ENCODE measurements around the genes RAB19, ADCK2, MRPS33, TMEM178B, AGK and CLEC5A.

GRCh38 chr7:140213664-140214709, 37.2 kb upstream of the KDM7A start:
- PRO-cap = unidirectional peak, minus-strand start at chr7:140213991; bidirectional peak, plus-strand start at chr7:140214659, minus-strand start at chr7:140214463
- RAMPAGE, long total RNA, 5 experiments = no peak in any of the 5 experiments
- RRBS = no CpG with 5 or more reads among the region's 6 CpGs

DNA sequence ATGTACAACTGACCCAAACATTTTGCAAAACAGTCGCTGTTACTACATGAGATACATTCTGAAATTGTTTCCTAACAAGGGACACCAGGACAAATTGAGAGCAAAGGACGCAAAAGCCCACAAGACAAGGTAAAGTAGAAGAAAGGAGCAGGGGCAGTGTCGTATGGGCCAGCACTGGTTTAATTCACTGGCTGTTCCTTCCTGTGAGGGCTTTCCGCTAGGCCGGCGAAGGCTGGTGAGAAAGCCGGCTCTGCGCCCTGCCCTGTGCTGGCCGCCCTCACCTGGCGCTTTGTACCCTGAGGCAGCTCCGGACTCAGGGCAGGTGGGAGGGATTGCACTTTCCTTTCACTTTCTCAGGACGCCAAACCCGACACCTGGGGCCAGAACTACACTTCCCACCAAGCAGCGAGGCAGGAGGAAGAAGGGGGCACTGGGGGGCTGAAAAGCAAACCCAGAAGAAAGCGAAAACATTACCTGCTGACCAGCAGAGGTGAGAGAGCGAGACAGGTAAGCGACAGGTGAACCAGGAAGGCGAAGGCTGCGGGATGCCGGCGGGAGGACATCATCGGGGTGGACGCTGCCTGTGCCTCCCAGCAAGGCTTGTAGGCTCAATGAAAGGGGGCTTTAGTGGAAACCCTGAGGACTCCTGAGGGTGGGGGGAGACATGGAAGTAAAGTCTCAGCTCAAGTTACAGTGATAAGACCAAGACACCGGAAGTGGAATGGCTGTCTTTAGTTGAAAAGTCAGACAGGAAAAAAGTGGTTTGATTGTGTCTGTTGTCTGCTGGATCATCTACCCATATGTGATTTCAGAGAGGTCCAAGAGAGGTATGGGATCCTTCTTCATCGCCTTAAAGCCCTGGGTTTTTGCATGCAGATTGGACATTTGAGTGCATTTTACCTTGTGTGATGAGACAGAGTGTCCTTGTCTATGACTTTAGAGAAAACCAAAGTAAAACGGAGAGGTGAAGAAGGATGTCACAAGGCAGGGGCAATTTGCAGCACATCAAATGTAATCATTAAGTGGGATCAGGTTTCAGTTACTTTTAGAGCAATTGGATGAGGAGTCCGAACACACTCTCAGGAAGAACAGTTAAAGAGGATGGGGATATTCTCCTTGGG, at the start of gene RAB19:
Gene RAB19, plus strand, starts transcription at position 348 of the 1,121 bp plus-strand sequence.
- PRO-cap = no peak
- RAMPAGE, long total RNA, 5 experiments = start-site peak on the plus strand in 1 of 5 experiments, centred at position 417 of the sequence, 30 reads per replicate
- RRBS = 4% methylated on average over 5 of the region's 27 CpGs

DNA sequence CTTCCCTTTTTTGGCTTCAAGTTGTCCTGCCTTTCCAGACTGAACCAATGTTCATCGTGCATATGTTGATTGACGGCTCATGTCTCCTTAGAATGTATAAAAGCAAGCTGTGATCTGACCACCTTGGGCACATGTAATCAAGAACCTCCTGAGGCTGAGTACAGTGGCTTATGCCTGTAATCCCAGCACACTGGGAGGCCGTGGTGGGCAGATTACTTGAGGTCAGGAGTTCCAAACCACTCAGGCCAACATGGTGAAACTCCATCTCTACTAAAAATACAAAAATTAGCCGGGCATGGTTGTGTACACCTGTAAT, 9.2 kb upstream of the MKRN1 start:
- PRO-cap = no peak
- RAMPAGE, long total RNA, 5 experiments = no peak in any of the 5 experiments
- RRBS = no CpG with 5 or more reads among the region's 4 CpGs

DNA sequence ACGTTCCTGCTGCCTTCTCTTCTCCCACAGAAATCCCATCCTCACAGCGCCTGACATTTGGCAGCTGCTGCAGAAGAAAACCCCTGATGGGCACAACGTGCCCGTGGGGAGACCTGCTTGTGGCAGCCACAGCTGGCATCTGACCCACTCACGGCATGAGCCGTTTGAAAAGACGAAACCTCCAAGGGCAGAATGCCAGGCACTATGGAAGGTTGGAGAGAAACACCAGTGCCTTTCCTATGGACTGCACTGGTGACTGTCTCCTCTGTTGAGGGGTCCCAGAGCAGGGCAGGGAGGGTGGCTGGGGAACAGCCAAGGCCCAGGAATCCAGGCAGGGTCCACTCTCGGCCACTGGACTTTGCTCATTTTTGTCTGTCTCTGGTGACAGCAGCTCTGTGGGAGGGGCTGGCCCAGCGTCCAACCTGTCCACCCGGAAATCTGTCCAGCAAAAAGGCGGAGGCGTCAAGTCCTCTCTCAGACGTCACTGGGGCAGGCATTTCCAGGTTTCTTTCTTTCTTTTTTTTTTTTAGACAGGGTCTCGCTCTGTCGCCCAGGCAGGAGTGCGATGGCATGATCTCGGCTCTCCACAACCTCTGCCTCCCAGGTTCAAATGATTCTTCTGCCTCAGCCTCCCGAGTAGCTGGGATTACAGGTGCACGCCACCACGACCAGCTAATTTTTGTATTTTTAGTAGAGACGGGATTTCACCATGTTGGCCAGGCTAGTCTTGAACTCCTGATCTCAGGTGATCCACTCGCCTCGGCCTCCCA, 61.1 kb upstream of the MKRN1 start:
- PRO-cap = no peak
- RAMPAGE, long total RNA, 5 experiments = no peak in any of the 5 experiments
- RRBS = no CpG with 5 or more reads among the region's 23 CpGs

GRCh38 chr7:140672537-140672994, at the start of gene ADCK2:
Gene ADCK2 (plus strand): TSS chr7:140672945.
- PRO-cap = bidirectional peak, plus-strand start at chr7:140672967, minus-strand start at chr7:140672808
- RAMPAGE, long total RNA, 5 experiments = no peak in any of the 5 experiments
- RRBS = under 1% methylated on average over 8 of the region's 31 CpGs

DNA sequence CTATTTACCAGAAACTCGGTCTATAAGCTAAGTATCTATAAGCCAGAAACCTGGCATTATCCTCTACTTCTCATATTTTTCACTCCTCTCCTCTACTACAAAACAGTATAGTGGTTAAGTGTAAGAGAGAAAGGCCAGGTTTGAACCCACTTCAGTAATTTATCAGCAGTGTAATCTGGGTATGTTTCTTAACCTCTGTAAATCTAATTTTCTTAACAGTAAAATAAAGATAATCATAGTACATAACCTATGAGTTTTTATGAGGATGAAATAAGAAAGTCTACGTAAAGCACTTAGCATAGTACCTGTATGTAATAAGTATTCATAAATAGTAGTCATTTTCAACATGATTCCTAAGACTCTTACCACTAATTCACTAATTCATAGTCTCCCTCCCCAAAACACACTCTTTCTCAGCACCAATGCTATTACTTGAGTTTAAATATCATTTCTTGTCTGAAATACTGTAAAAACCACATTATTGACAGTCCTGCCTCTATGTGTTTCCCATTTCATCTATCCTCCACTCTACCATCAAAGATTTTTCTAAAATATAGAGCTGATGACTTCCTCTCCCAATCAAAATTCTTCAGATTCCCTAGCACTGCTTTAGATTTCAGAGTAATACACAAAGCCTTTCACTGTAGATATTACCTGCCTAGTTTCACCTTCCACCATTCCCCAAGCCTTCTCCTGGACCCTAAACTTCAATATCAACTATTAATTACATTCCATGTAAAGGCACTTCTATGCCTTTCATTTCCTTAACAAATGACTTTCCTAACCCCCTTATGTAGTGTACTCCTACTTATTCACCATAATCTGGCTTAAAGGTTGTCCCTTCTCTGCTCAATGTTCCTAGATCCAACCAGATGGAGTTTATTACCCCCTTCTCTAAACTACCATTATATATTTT, 95.5 kb downstream of the NDUFB2 start:
- PRO-cap = no peak
- RAMPAGE, long total RNA, 5 experiments = start-site peak on the minus strand in 1 of 5 experiments, centred at position 112 of the sequence, 7 reads per replicate
- RRBS = no CpG with 5 or more reads among the region's 2 CpGs

- PRO-cap = unidirectional peak, plus-strand start at chr7:140924123; bidirectional peak, plus-strand start at chr7:140924400, minus-strand start at chr7:140924167; bidirectional peak, plus-strand start at chr7:140924796, minus-strand start at chr7:140924708
- RAMPAGE, long total RNA, 5 experiments = start-site peak on the minus strand in 3 of 5 experiments, at chr7:140924130-140924741 at its widest, 22 to 33 reads per replicate
- RRBS = 1% methylated on average over 39 of the region's 79 CpGs
Measured at GRCh38 chr7:140924019-140924869, 485 bp downstream of the BRAF start.

GRCh38 chr7:141014579-141015584, at the start of gene MRPS33:
Gene MRPS33 (minus strand): TSS chr7:141014952.
- PRO-cap = bidirectional peak, plus-strand start at chr7:141014776, minus-strand start at chr7:141014661; bidirectional peak, plus-strand start at chr7:141015143, minus-strand start at chr7:141014963
- RAMPAGE, long total RNA, 5 experiments = start-site peak on the minus strand in 4 of 5 experiments, at chr7:141014666-141014962 at its widest, 13 to 1,540 reads per replicate
- RRBS = 2% methylated on average over 13 of the region's 49 CpGs

GRCh38 chr7:141071018-141071736, 2.7 kb upstream of the TMEM178B start:
- PRO-cap = no peak
- RAMPAGE, long total RNA, 5 experiments = no peak in any of the 5 experiments
- RRBS = 9% methylated on average over 8 of the region's 28 CpGs

DNA sequence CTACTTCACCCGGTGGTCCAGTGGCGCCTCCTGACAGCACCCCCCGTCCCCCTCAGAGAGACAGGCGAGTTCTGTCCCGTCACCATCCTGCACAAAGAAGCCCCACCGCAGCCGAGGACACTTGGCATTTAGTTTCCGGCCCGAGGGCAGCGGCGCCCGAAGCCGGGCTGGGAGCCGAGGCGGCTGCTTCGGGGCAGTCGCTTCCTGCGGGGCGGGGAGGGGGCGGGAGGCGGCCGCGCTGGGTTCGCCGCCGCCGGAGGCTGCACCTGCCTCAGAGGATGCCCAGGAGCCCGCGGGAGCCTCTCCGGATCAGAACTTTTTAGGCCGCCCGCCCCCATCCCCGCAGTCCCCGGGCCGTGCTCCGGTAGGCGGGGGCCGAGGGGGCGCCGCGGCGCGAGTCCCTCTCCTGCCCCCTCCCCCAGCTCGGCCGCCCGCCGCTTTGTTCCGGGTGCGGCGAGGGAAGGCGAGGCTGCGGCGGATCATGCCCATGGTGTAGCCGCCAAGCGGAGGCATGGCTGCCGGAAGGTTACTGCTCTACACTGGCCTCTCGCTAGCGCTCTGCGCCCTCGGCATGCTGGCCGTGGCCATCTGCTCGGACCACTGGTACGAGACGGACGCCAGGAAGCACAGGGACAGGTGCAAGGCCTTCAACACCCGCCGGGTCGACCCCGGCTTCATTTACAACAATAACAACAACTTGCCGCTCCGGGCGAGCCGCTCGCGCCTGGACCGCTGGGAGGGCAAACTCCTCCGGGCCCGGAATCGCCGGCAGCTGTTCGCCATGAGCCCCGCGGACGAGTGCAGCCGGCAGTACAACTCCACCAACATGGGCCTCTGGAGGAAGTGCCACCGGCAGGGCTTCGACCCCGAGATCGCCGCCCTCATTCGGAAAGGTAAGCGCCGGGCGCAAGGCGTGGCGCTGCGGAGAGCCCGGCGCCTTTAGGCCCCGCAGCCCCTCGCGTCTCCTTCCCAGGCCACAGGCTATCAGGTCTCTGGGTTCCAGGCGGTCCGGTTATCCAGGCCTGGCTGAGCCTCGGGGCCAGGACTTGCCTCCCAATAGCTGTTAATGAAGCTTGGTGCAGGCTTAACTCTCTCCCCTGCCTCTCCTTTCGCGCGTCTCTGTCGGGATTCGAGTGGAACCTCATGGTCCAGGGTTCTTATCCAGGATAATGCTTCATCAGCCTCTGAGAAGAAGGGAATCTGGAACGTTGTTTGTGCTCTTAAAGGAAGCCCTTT, at the start of gene TMEM178B:
Gene TMEM178B, plus strand, starts transcription at position 265 of the 1,236 bp plus-strand sequence.
- PRO-cap = unidirectional peak, plus-strand start at position 274 of the sequence
- RAMPAGE, long total RNA, 5 experiments = start-site peak on the plus strand in 1 of 5 experiments, centred at position 468 of the sequence, 6 reads per replicate
- RRBS = 7% methylated on average over 67 of the region's 111 CpGs

- PRO-cap = no peak
- RAMPAGE, long total RNA, 5 experiments = no peak in any of the 5 experiments
- RRBS = no CpG with 5 or more reads among the region's 4 CpGs
Measured at GRCh38 chr7:141535303-141535888, 15.8 kb upstream of the AGK start.

- PRO-cap = bidirectional peak, plus-strand start at chr7:141551410, minus-strand start at chr7:141551309
- RAMPAGE, long total RNA, 5 experiments = start-site peak on the plus strand in 3 of 5 experiments, at chr7:141551391-141551428 at its widest, 67 to 271 reads per replicate
- RRBS = 2% methylated on average over 27 of the region's 63 CpGs
Measured at GRCh38 chr7:141551068-141551692, at the start of gene AGK. Gene AGK (plus strand): TSS chr7:141551410.

GRCh38 chr7:141673912-141674753, 27.8 kb downstream of the DENND11 start:
- PRO-cap = no peak
- RAMPAGE, long total RNA, 5 experiments = start-site peak on the minus strand in 1 of 5 experiments, at chr7:141674075-141674365 at its widest, 22 reads per replicate
- RRBS = no CpG with 5 or more reads among the region's 8 CpGs

GRCh38 chr7:141946722-141947221, at the start of gene CLEC5A:
Gene CLEC5A (minus strand): TSS chr7:141946974.
- PRO-cap = no peak
- RAMPAGE, long total RNA, 5 experiments = no peak in any of the 5 experiments
- RRBS = no CpG with 5 or more reads among the region's 3 CpGs

DNA sequence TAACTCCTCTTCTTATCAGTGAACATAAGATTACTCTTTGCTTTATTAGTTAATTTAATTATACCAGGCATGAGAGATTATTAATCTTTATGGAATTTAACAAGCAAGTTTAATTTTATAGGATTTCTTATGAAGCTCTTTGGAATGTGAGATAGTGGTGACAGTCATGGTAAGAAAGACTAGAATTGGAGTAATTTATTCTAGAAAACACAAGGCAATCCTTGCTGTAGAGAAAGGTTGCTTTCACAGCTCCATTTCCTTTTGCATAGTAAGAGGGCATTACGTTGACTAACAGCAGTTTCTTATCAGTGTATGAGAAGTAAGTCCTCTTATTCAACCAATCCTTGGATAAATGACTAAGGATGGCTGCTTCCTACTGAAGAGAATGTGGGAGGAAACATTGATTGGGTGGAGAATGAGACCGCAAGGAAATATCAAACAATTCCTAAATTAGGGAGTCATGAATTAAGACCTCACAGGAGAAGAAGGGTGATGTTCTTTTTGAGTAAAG, 5.4 kb downstream of the MGAM start:
- PRO-cap = no peak
- RAMPAGE, long total RNA, 5 experiments = no peak in any of the 5 experiments
- RRBS = no CpG with 5 or more reads among the region's 2 CpGs

- PRO-cap = no peak
- RAMPAGE, long total RNA, 5 experiments = no peak in any of the 5 experiments
- RRBS = no CpG with 5 or more reads among the region's 2 CpGs
Measured at GRCh38 chr7:142001525-142001965, 5.9 kb downstream of the MGAM start.

GRCh38 chr7:142454840-142455430, 197.1 kb upstream of the PRSS58 start:
- PRO-cap = no peak
- RAMPAGE, long total RNA, 5 experiments = no peak in any of the 5 experiments
- RRBS = no CpG with 5 or more reads among the region's 9 CpGs

- PRO-cap = no peak
- RAMPAGE, long total RNA, 5 experiments = no peak in any of the 5 experiments
- RRBS = no CpG with 5 or more reads among the region's 12 CpGs
Measured at GRCh38 chr7:142719961-142720890, 29.0 kb upstream of the PRSS1 start.

DNA sequence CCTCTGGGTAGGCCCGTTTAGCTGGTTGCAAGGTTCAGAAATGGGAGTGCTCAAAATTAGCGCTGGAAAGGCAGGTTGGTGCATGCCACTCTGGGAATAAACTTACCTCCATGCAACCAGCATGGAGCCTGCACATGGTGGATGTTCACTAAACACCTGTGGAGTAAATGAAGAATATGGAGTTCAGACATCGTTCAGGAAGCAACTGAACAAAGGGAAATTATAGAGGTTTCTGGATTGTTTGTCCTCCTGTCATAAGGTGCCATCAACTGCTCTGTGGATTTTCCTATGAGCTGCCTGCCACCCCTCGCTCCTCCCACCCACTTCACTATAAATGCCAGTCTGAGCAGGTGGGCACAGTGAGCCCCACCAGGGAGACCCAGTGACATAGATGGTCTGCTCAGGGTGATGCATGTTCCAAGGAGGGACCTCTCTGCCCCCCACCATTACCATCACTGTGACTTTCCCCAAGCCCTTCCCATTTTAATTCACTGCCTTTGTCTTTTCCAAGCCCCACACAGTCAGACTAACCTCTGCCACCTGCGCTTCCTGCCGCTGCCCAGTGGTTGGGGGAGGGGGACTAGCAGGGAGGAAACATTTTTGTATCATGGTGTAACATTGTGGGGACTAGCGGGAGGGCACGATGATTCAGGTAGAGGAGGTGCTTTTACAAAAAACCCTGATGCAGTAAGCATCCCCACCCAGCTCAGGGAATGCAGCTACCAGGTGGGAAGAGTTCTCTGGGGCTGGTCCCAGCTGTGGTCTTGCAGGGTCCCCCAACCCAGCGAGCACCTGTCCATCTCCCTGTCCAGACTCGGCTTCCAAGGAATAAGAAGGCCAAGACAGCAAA, 24.5 kb downstream of the PRSS2 start:
- PRO-cap = bidirectional peak, plus-strand start at position 646 of the sequence, minus-strand start at position 528 of the sequence
- RAMPAGE, long total RNA, 5 experiments = no peak in any of the 5 experiments
- RRBS = no CpG with 5 or more reads among the region's 10 CpGs

DNA sequence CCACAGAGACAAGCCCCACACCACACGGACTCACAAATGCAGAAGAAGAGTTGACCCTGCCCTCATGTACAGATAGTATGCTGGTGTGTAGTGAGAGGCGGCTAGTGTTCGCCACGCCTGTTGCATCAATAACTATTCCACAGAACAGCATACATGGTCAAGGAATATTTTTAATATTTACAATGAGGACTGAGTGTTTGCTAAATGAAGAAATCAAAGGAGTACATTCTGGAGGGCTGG, 28.4 kb downstream of the PRSS2 start:
- PRO-cap = no peak
- RAMPAGE, long total RNA, 5 experiments = no peak in any of the 5 experiments
- RRBS = no CpG with 5 or more reads among the region's 4 CpGs

All from stomach (tissue), 7 donors.